Metastatic Liver Carcinoma in the Adrenal Gland (tissue), 2 donors: ENCODE measurements around the gene ACAP2.

DNA sequence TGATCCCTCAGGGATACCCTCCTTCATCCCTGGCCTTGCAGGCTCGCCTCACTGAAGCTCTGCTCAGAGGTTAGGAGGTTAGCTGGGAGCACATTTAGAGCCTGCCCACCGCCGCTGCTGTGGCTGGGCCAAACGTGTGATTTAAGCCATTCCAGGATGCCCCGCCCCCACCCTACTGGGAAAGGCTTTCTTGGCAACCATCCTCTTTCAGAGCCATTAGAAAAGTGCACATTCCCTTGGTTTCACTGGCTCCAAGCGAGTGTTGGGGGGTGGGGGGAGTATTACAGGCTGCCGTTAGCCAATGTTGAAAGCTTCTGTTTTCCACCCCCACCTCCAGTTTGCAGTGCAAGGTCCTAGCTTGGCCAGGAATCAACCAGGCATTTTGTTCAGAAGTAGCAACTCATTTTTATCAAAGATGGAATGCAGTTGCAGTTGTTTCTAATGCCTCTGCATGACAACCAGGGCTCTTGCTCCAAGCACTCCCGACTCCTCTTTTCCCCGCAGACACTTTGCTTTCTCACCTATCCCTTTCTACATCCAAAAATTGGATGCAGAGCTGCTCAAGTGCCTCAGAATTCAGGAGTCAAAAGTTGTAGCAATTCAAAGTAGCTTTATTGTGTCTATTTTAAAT is 6.2 kb upstream of the HES1 start:
- PRO-cap, 2 experiments = peak in 2 of 2 experiments; most common plus-strand start position 336 of the sequence (in 2); most common minus-strand start position 119 of the sequence (in 2)

DNA sequence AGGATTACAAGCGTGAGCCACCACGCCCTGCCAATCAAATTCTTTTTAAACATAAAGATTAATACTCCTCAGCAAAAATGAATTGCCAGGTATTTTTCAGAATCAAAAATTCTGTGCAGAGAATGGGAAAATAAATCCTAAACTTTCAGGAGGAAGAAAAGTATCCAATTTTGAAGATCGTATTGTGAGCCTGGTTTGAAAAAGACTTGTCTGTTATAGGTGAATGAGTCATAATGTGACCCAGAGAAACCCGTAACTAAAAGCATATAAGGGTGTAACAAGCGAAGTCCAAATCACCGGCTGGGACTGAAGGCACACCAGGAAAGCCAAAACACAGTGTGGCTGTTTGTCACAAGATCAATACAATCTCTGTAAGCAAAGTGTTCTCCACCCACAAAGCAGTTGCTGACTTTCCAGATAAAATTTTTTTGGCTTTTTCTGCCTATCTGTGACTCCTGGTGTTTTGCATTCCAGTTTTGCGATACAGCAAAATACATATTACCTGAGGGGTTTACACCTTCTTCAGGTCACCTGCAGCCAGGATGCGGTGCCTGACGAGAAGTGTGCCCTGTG is 14.3 kb downstream of the HES1 start:
- PRO-cap, 2 experiments = peak in 2 of 2 experiments; most common plus-strand start position 296 of the sequence (in 2); most common minus-strand start position 308 of the sequence (in 1)

GRCh38 chr3:194274277-194274930 is 76.7 kb downstream of the CPN2 start:
- PRO-cap, 2 experiments = no peak in any of the 2 experiments

GRCh38 chr3:194286658-194287146 is 64.4 kb downstream of the CPN2 start:
- PRO-cap, 2 experiments = no peak in any of the 2 experiments

DNA sequence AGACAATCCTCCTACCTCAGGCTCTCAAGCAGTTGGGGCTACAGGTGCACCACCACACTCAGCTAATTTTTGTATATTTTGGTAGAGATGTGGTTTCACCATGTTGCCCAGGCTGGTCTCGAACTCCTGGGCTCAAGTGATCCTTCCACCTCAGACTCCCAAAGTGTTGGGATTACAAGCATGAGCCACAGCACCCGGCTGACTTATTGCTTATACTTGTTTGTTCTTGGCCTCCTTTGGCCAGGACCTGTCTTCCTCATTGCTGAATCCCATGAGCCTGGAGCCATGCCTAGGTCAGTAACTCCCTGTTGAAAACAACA is 39.0 kb downstream of the CPN2 start:
- PRO-cap, 2 experiments = no peak in any of the 2 experiments

- PRO-cap, 2 experiments = no peak in any of the 2 experiments
Observed at GRCh38 chr3:194343853-194344344, 7.2 kb downstream of the CPN2 start.

DNA sequence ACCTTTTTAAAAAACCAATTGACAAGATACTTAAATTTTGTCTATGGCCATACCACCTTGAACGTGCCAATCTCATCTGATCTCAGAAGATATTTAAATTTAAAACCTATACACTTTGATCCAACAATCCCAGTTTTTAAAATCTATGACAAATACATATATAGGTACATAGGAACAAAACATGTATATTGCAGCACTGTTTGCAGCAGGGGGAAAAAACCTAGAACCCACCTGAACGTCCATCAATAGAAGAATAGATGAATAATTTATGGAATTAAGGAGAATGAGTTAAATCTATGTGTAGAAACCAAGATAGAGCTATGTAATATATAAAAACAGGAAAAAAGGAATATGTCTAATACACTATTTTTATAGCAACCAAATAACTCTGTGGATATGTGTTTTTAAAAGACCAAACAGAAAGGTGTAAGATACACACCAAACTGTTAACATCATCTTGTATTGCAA is 13.2 kb downstream of the ATP13A3 start:
- PRO-cap, 2 experiments = no peak in any of the 2 experiments

- PRO-cap, 2 experiments = no peak in any of the 2 experiments
Observed at GRCh38 chr3:194481175-194482336, 5.2 kb downstream of the ATP13A3 start.

- PRO-cap, 2 experiments = peak in 2 of 2 experiments; most common plus-strand start chr3:194486028 (in 2)
Observed at GRCh38 chr3:194485863-194486670, 735 bp downstream of the ATP13A3 start.

GRCh38 chr3:194622567-194623025 is 10.6 kb downstream of the TMEM44 start:
- PRO-cap, 2 experiments = no peak in any of the 2 experiments

DNA sequence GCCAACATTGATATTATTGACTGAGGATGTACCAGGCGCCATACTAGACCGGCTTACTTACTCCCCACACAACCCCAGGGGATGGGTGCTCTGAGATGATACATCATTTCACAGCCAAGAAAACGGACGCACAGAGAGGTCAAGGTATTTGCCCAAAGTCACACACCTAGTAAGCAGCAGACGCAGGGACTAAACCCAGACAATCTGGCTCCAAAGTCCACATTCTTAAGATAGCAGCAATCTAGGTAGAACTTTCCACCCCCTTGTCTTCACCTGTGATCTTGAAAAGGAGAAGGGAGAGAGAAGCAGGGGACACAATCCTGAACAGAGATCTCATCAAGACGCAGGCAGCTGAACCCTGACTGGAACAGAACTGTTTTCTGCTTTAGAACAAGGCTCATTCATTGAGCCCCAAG is 200.6 kb downstream of the XXYLT1 start:
- PRO-cap, 2 experiments = no peak in any of the 2 experiments

DNA sequence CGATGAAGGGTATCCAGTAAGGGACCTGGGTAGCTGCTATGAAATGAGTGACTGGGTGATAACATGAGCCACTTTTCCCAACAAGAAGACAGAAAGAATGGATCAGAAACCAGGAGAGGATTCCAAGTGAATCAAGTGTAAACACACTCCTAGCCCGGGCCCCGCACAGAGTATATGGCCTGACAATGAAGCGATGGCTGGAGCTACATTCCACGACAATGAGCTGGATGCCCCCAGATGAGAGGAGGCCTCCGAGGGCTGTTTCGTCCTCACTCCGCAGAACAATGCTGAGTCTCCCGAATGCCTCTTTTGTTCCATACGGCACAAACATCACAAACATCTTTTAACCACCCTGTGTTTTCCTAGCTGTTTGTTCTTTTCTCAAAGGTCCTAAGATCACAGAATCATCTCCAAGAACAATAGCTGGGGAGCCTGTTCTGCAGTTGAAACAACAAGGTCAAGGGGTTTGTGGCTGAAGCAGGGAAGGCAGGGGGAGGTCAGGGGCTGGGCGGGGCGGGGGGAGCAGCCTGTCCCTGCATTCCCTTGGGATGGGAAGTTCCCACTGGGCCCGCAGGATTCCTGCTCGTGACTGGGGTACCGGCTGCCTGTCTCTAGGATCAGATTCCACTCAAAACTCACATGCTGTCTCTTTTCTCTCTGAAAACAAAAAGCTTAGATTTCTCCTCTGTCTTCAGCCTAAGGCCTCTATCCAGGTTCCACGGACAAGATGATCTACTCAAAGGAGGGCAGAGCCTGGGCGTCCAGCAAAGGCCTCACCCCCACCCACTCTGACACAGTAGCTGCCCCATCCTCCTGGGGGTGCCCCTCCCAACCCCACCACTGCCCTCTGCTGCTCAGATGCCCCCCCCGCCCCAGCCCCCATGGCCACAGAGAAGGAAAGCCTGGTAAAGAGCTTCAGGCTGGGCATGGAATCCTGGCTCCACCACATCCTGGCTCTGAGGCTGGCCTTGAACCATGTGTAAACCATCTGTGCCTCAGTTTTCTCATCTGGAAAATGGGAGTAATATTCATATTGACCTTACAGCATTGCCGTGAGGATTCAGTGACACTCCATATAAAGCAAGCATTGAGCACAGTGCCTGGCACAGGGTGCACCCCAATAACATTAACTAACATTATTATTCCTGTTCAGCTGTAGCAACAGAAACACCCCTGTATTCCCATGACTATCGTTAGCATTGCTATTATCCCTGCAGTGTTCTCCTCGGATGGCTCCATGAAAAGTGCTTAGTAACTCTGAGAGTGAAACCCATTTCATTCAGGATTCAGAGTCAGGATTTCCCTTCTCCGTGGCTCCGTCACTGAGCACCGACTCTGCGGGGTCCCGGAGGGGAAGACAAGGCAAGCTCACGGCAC is 151.0 kb downstream of the XXYLT1 start:
- PRO-cap, 2 experiments = no peak in any of the 2 experiments

DNA sequence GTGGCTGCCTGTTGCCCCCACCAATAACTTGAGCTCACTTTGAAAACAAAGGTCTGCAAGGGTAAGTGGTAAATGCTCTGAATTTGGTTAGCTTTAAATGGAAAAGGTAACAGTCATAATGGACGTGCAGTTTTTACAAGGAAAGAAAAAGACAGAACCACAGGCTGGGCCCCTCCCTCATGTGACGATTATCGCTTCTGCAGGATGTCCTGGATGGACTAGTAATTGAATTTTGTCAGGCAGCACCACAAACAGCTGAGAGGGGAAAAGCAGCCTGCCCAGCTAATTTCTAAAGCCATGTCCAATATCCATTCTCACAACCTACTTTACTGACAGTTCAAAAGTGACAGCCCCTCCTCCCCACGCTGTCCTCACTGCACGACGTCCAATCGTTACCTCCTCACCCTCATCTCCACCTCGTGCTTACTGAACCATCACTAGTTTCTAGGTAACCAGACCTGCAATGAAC is 27.3 kb downstream of the XXYLT1 start:
- PRO-cap, 2 experiments = no peak in any of the 2 experiments

GRCh38 chr3:195270138-195271007 is 586 bp downstream of the XXYLT1 start:
- PRO-cap, 2 experiments = no peak in any of the 2 experiments

GRCh38 chr3:195441234-195441431 is 1.7 kb downstream of the ACAP2 start:
- PRO-cap, 2 experiments = no peak in any of the 2 experiments

- PRO-cap, 2 experiments = peak in 2 of 2 experiments; most common minus-strand start chr3:195442989 (in 2)
Observed at GRCh38 chr3:195442713-195443588, at the start of gene ACAP2. TSS of gene ACAP2 (minus strand) at chr3:195443020.

GRCh38 chr3:195446136-195446774 is 3.4 kb upstream of the ACAP2 start:
- PRO-cap, 2 experiments = no peak in any of the 2 experiments

DNA sequence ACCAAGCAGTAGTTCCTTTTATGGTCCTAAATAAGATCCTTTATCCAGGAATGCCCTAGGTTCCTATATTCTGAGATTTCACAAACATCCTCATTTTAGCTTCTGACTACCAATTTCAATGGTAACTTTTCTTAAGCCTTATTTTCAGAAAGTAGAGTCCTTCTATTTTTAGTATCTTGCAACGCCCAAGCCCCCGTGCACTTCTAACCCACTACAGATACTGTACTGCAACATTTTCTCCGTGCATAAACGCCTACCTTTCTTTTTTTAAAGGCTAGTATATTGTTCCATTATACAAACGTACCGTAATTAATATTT is 1.3 kb downstream of the PPP1R2 start:
- PRO-cap, 2 experiments = no peak in any of the 2 experiments

DNA sequence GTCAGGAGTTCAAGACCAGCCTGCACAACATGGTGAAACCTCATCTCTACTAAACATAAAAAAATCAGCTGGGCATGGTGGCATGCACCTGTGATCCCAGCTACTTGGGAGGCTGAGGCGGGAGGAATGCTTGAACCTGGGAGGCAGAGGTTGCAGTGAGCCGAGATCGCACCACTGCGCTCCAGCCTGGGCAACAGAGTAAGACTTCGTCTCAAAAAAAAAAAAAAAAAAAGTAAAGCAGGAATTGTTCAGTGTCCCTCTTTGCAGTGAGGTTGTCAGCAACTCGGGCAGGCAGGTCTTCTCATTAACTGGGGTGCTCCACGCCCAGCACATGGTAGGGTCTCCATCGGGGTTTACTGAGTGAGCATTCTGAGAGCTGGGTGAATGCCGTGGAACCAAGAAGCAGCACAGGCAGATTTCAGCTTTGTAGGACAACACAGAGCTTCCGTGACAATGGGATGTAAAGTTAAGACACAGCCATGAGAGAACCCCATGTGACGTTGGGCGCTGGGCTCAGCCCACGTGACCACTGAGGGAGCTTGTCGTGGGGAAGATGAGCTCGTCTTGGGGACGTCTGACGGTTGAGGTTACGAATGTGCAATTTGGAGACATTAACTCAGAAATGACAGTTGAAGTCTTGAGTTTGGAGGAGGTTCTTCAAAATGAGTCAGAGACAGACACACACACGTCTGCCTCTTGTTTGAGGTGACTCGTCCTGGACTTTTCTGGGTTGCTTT is 51.6 kb upstream of the MUC20 start:
- PRO-cap, 2 experiments = no peak in any of the 2 experiments

DNA sequence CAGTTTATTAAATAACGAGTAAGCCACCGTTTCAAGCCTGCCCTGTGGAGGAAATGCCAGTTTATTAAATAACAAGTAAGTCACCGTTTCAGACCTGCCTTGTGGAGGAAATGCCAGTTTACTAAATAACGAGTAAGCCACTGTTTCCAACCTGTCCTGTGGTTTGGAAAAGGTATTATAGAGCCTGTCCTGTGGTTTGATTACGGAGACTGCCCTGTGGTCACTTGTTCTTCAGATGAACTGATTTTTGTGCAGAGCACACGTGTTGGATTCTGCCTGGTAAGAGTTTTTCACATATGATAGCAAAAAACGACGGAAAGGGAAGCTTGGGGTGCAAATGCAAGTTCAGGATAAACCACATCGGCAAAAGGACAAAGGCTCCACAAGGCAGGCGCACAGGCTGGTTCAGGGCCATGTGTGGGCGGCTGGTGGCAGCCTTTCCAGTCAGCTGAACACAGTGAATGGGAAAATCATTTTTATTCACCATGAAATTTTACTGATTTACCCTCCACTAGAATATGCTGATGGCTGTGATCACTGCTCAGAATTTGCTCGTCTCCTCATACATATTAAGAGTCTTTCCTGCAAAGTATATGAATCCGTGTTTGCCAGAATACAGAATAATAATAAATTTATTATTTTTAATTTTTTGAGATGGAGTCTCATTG is 38.5 kb upstream of the MUC20 start:
- PRO-cap, 2 experiments = no peak in any of the 2 experiments